Kidney (tissue), 2 donors: ENCODE measurements around the genes SPDYE18, GSAP and PTPN12.

- PRO-cap: no peak
- RRBS: no CpG with 5 or more reads among the region's 5 CpGs
Measured at GRCh38 chr7:76343083-76343794, 15.6 kb downstream of the YWHAG start.

DNA sequence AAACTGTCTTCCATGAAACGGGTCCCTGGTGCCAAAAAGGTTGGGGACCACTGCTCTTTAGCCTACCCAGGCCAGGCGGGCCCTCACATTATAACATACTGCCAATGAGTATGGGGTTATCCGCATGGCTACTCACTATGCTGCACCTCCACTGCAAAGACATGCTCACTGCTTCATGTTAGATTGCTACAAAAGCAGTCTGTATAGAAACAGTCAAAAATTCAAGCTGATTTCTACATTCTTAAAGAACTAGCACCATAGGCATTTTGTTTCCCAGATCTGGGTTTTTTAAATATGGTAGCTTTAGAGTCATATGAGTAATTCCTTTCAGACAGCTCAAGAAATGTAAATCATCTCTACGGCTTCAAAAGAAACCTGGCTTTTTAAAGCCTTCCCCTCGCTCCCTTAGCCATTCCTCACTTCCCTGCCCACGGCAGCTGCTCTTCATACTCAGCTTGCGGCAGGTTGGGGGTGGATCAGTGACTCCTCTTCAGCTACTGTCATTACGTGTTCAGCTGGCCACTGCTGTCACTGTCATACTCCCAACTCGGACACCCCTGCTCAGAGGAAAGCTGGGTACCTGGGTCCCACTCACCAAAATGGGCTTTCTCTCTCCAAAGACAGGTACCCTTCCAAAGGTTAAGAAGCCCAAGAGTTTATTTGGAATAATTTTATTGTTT, 6.7 kb downstream of the YWHAG start:
- PRO-cap: no peak
- RRBS: no CpG with 5 or more reads among the region's 9 CpGs

DNA sequence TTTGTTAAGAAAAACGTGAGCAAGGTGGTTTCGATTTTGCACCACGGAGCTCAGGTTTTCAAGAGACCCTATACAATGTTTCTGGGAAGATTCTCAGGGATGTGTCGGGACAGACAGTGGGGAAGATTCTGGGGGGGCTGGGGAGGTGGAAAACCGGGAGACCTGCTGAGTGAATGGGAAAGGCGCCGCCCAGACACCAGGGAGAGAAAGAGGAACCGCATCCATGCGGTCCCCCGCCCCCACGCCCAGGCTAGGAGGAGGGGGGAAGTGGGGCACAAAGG, 744 bp downstream of the YWHAG start:
- PRO-cap: bidirectional peak, plus-strand start at position 253 of the sequence, minus-strand start at position 200 of the sequence
- RRBS: no CpG with 5 or more reads among the region's 11 CpGs

DNA sequence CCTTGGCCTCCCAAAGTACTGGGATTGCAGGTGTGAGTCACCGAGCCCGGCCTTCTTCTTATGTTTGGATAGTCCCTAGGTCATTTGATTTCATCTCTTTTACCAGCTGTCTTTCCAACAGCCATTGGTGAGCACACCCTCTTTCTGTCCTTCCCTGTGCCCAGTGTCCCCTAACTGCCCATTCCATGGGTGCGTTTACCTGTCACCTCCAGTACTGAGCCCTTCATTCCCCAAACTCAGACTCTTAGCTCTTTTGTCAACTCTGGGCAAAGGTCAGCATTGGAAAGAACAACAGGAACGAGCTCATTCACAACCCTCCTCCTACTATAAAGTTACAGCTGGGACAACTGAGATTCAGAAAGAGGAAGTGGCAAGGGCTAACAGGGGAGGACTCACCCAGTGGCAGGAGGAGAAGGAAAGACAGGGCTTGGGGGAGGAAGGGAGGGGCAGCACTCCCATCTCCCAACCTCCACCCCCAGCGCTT, 5.5 kb downstream of the SSC4D start:
- PRO-cap: no peak
- RRBS: no CpG with 5 or more reads among the region's 5 CpGs

DNA sequence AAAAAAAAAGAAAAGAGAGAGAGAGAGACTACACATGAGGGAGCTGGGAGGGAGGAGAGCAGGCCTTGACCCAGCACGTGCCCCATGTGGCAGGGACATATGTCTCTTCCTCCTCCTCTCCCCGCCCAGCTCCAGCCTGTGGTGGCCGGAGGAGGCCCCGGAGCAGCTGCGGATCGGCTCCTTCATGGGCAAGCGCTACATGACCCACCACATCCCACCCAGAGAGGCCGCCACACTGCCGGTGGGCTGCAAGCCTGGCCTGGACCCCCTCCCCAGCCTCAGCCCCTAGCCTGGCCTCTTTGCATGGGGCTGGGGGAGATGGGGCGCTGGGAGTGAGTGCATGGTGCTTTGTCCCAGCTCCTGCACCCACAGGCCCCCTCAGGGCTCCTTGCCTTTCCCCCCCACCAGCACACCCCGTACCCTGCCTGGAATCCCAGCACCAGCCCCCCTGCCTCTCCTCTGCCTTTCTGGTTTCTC, 4.6 kb downstream of the UPK3B start:
- PRO-cap: no peak
- RRBS: 73% methylated on average over 5 of the region's 11 CpGs

DNA sequence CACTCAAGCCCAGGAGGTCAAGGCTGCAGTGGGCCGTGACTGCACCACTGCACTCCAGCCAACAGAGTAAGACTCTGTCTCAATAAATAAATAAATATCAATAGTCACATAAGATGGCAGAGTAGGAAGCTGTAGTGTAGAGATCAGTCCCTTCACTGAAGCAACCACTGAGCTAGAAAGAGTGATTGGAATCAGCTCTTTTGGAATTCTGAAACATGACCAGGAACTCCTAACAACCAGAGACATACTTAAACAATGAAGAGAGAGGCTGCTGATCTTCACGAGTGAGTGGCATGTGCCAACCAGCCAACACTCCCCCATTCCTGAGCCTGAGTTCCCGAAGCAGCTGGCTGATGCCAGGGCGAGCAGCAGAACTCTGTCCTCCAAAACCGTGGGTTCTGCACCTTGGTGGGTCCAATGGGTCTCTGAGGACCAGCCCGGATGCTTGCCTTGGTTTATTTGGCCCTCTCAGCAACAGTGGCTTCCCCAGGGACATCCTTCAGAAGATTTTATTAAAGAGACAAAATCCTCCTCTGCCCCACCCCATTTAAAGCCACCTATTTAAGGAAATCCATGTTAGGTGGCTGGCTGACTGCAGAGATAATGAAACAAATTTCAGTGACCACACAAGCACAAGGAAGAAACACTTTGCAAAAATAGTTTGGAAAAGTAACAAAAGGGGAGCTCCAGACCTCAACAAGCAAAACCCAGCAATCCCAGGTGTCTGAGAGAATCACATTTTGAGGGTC, 18.1 kb upstream of the POMZP3 start:
- PRO-cap: no peak
- RRBS: no CpG with 5 or more reads among the region's 6 CpGs

DNA sequence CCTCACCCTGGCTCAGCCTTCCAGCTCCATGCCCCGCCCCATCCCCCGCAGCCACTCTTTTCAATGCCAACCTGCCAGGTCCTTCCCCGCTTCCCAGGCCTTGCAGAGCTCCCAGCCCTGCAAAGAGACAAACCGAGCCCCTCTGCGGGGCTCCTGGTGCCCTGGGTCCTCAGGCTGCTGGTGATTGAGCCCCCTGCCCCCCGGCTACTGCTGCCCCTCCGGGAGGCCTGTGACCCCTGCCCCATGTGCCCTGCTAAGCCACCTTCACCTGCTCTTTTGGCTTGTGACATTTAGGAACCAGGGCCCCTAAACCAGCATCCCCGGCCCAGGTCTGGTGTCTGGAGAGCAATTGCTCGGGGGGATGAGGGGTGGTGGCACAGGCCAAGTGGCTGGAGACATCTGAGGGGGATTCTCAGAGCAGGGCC, 25.7 kb downstream of the SPDYE17 start:
- PRO-cap: no peak
- RRBS: 64% methylated on average over 1 of the region's 9 CpGs

DNA sequence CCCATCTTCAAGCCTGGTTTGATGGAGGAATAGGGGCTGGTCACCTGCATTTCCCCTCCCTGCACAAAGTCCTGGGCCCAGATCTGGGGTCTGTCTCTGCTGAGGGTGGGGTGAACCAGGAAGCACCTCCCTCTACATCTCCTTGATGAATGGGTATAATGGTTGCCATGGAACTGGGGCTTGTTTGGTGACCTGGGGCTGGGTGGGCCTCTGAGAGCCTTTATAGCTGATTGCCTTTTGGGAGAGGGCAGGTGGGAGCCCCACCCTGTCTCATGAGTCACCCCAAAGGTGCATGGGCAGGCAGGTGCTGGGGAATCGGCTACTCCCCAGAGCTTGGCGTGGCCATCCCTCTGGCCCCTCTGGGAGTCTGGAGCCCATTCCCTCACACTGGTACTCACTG, at the start of gene SPDYE18:
TSS of gene SPDYE18 (minus strand) at position 107 of the 400 bp plus-strand sequence.
- PRO-cap: no peak
- RRBS: no CpG with 5 or more reads among the region's 2 CpGs

DNA sequence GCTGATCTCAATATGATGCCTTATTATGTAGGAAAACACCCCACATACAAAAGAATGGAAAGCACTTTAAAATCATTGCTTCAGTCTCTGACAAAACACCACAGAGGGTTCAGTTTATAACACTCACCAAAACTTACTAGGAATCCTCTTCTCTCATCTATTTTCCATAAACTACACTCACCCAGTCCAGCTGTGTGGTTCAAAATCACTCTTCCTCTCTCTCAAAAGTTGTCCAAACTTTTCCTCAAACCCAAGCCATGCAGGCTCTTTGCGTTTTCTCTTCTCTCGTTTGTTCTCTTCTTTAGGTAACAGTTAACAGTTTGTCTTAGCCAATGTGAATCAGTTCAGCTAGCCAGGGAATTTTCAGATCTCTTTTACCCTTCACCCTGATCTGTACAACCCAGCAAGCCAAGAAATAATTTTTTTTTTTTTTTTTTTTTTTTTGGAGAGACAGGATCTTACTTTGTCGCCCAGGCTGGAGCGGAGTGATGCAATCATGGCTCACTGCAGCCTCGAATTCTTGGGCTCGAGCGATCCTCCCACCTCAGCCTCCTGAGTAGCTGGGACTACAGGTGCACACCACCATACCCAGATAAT, 78.5 kb upstream of the FGL2 start:
- PRO-cap: no peak
- RRBS: no CpG with 5 or more reads among the region's 7 CpGs

DNA sequence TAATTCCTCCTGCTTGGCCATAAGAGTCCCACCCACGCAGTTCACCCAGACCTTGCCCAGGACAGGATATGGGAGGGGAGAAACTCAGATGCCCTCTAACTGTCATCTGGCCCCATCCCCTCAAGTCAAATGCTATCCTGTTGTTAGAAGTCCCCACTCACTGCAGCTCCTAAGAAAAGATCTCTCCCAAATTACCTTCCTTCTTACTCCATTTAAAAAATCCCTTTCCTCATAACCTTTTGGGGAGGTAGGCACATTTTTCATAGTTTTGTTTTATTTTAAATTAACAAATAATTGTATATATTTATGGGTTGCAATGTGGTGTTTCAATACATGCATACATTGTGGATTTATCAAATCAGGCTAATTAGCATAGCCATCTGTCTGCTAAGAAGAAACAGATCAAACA, 84.1 kb downstream of the GSAP start:
- PRO-cap: no peak
- RRBS: no CpG with 5 or more reads among the region's 1 CpG

GRCh38 chr7:77415848-77417105, at the start of gene GSAP:
Gene GSAP (minus strand): TSS chr7:77416349.
- PRO-cap: bidirectional peak, plus-strand start at chr7:77416490, minus-strand start at chr7:77416424; bidirectional peak, plus-strand start at chr7:77416623, minus-strand start at chr7:77416598
- RRBS: 2% methylated on average over 65 of the region's 107 CpGs

DNA sequence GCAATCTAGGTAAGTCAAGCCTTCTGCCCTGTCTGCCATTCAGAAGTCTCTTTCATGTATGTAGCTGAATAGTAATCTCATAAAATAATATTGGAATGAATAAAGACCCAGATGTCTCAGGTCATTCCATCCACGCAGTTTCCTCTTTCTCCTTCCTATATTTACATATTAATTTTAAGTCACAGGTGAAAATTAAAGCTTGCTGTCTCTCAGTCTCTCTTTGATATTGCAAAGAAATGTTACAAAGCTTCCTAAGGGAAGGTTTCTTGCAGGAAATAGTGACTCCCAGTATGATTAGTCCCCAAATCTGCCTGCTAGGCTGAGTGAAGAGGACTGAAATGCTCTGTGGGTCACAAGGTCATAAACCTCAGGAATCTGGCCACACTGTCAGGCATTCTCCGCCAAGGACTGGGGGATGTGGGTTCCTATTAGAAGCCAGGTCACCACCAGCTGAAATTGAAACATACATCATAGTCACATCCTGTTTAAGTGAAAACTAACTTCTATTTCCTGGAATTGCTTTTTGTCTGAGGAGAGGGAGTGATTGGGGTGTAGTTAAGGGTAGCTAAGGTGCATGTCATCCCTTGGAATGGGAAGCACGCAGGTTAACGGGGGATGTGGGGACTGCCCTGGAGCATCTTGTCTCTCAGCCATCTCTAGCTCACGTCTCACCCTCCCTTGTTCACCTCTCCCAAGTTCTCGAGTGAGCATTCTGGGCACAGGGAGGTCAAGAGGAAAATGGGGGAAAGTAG, 11.8 kb upstream of the GSAP start:
- PRO-cap: no peak
- RRBS: no CpG with 5 or more reads among the region's 6 CpGs

- PRO-cap: bidirectional peak, plus-strand start at chr7:77537076, minus-strand start at chr7:77536913; bidirectional peak, plus-strand start at chr7:77537274, minus-strand start at chr7:77537322
- RRBS: 1% methylated on average over 29 of the region's 91 CpGs
Measured at GRCh38 chr7:77536979-77537794, at the start of gene PTPN12. Gene PTPN12 (plus strand): TSS chr7:77537295.

DNA sequence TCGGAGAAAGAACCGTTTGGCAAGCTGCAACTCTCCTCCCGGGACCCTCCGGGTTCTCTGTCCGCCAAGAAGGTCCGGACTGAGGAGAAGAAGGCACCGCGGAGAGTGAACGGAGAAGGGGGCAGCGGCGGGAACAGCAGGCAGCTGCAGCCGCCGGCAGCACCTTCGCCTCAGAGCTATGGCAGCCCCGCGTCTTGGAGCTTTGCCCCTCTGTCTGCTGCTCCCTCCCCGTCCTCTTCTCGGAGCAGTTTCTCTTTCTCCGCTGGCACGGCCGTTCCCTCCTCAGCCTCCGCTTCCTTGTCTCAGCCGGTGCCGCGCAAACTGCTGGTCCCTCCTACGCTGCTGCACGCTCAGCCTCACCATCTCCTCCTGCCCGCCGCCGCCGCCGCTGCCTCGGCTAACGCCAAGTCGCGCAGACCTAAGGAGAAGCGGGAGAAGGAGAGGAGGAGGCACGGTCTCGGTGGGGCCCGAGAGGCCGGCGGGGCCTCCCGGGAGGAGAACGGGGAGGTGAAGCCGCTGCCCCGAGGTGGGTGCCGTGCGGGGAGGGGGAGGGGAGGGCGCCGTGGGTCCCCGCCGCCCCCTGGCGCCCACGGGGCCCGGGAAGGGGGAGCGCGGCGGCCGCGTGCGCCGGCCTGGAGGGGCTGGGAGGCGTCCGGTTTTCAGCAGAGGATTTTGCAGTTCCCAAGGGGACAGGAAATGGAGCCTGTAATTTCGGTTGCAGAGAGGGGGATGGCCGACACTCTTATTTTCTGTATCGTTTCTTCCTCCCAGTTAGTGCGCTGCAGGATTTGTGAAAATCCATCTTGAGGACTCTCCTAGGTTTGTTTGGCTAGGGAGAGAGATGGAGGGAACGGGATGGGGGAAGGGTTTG, 506 bp downstream of the RSBN1L start:
- PRO-cap: bidirectional peak, plus-strand start at position 319 of the sequence, minus-strand start at position 178 of the sequence
- RRBS: 2% methylated on average over 18 of the region's 69 CpGs

- PRO-cap: no peak
- RRBS: no CpG with 5 or more reads among the region's 10 CpGs
Measured at GRCh38 chr7:77717468-77718159, 21.4 kb downstream of the RSBN1L start.

- PRO-cap: no peak
- RRBS: no CpG with 5 or more reads among the region's 2 CpGs
Measured at GRCh38 chr7:77727959-77728315, 31.7 kb downstream of the RSBN1L start.

GRCh38 chr7:78198339-78198605, 400.0 kb upstream of the TMEM60 start:
- PRO-cap: no peak
- RRBS: no CpG with 5 or more reads among the region's 7 CpGs

DNA sequence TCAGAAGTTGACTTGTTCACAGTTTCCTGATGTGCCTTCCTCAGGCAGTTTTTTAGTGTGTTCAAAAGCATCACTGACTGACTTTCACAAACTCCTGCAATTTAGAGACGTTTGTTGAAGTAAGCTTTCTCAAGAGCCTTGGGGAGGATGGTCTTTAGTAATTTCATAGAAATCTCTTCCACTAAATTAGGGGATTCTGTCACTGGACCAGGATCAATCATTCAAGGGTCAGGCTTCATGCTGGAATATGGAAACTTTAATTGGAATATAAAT, 432.5 kb upstream of the TMEM60 start:
- PRO-cap: no peak
- RRBS: no CpG with 5 or more reads among the region's 1 CpG

DNA sequence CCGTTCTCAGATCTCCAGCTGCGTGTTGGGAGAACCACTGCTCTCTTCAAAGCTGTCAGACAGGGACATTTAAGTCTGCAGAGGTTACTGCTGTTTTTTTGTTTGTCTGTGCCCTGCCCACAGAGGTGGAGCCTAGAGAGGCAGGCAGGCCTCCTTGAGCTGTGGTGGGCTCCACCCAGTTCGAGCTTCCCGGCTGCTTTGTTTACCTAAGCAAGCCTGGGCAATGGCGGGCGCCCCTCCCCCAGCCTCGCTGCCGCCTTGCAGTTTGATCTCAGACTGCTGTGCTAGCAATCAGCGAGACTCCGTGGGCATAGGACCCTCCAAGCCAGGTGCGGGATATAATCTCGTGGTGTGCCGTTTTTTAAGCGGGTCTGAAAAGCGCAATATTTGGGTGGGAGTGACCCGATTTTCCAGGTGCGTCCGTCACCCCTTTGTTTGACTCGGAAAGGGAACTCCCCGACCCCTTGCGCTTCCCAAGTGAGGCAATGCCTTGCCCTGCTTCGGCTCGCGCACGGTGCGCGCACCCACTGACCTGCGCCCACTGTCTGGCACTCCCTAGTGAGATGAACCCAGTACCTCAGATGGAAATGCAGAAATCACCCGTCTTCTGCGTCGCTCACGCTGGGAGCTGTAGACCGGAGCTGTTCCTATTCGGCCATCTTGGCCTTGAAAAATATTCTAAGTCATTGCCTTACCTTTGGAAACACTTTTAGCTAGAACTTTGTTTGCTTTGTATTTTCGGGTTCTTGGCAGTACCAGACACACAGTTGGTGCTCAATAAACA, 218.1 kb downstream of the MAGI2 start:
- PRO-cap: no peak
- RRBS: no CpG with 5 or more reads among the region's 35 CpGs

GRCh38 chr7:80374343-80374817, 137.5 kb downstream of the GNAT3 start:
- PRO-cap: no peak
- RRBS: no CpG with 5 or more reads among the region's 6 CpGs